ENCODE measurements around a stretch of chr19.

DNA sequence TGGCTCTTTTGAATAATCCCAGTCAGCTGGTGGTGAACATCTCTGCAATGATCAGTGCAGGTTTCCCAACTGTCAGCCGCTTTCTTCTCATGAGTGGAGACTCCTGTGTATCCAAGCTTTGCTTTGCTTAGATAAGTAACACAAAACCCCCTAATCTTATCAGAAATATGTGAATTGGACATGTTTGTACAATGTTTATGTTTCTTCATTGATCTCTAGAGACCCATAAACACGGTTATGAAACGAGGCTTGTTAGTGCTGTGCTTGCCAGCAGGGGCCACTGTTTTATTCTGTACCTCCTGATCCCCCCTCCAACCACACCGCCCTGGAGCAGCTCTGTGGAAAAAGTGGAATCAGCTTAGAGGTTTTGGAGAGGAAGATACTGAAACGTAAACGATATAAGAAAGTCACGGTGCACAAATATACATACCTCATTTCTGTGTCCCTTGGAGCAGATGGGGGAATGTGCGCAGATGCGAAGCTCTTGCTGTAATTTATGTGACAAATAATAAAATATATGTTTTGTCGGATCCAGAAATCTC is 8.2 kb upstream of the ZNF761 start:
- PRO-cap = no peak

DNA sequence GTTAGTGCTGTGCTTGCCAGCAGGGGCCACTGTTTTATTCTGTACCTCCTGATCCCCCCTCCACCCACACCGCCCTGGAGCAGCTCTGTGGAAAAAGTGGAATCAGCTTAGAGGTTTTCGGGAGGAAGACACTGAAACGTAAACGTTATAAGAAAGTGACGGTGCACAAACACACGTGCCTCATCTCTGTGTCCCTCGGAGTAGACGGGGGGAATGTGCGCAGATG is 33.6 kb upstream of the ZNF331 start:
- PRO-cap = no peak

DNA sequence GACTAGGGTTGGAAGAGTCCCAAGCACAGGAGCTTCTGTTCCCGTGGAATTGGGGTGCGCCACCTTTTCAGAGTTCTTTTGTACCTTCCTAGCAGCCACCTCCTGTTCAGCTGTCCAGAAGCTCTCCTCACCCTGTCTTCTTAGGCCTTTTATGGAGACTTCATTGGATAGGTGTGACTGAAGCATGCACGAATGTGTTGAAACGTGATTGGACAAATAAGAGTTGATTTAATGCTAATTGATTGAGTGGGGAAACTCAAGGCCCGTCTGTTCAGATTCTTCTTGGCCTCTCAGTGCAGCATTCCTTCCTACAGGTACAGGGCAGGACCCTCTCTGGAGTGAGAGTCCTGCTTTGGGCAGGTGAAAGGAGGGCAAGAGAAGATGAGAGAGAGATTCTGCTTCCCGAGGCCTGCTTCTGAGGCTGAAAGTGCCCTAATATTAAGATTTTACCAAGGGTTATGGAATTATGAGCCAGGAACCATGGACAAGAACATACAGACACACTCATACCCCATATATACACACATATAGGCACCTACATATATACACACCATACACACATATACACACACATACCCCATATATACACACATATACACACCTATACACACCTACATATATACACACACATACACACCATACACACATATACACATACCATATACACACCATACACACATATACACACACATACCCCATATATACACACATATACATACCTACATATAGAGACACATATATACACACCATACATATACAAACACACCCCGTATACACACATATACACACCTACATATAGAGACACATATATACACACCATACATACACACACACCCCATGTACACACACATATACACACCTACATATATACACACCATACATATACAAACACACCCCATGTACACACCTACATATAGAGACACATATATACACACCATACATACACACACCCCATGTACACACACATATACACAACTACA is 20.6 kb downstream of the ZNF331 start:
- PRO-cap = no peak

DNA sequence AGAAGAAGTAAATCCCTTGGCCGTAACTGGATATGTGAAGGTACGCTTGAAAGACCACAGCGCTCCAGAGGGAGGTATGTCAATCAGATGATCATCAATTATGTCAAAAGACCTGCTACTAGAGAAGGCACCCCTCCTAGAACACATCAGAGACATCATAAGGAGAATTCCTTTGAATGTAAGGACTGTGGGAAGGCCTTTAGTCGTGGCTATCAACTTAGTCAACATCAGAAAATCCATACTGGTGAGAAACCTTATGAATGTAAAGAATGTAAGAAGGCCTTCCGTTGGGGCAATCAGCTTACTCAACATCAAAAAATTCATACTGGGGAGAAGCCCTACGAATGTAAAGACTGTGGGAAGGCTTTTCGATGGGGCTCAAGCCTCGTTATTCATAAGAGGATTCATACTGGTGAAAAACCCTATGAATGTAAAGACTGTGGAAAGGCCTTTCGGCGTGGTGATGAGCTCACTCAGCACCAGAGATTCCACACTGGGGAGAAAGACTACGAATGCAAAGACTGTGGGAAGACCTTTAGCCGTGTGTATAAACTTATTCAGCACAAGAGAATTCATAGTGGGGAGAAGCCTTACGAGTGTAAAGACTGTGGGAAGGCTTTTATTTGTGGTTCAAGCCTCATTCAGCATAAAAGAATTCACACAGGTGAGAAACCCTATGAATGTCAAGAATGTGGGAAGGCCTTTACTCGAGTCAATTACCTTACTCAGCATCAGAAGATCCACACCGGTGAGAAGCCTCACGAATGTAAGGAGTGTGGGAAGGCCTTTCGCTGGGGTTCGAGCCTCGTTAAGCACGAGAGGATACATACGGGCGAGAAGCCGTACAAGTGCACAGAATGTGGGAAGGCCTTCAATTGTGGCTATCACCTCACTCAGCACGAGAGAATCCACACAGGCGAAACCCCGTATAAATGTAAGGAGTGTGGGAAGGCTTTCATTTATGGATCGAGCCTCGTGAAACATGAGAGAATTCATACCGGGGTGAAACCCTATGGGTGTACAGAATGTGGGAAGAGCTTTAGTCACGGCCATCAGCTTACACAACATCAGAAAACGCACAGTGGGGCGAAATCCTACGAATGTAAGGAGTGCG is 39.2 kb downstream of the ZNF331 start:
- PRO-cap = no peak

DNA sequence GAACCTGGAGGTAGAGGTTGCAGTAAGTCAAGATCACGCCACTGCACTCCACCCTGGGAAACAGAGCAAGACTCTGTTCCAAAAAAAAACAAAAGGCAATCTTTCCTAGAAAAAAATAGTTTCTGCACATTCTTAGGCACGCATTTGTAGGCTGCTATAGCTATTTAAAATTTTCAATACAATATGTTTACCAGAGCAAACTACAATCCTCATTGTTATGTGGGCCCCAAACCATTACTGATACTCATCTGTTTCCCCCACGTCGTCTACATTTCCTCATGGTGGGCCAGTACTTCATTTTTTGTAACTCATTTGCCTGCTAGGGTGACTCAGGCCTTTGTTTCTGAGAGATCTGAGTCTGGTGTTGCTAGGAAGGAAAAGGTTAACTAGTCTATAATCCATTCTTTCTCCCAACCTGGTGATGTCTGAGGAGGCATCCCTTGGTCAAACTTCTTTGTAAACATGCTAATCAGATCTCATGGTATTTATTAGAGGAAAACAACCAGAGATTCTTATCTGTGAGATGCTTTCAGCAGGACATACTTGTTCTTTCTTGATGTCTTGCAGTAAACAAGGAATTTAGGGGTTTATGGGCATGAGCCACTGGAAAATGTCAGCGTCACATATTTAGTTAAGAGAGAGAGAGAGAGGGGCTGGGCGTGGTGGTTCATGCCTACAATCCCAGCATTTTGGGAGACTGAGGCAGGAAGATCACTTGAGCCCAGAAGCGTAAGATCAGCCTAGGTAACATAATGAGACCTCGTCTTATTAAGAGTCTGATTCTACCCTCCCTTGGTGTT is 9.9 kb upstream of the DPRX start:
- PRO-cap = no peak

DNA sequence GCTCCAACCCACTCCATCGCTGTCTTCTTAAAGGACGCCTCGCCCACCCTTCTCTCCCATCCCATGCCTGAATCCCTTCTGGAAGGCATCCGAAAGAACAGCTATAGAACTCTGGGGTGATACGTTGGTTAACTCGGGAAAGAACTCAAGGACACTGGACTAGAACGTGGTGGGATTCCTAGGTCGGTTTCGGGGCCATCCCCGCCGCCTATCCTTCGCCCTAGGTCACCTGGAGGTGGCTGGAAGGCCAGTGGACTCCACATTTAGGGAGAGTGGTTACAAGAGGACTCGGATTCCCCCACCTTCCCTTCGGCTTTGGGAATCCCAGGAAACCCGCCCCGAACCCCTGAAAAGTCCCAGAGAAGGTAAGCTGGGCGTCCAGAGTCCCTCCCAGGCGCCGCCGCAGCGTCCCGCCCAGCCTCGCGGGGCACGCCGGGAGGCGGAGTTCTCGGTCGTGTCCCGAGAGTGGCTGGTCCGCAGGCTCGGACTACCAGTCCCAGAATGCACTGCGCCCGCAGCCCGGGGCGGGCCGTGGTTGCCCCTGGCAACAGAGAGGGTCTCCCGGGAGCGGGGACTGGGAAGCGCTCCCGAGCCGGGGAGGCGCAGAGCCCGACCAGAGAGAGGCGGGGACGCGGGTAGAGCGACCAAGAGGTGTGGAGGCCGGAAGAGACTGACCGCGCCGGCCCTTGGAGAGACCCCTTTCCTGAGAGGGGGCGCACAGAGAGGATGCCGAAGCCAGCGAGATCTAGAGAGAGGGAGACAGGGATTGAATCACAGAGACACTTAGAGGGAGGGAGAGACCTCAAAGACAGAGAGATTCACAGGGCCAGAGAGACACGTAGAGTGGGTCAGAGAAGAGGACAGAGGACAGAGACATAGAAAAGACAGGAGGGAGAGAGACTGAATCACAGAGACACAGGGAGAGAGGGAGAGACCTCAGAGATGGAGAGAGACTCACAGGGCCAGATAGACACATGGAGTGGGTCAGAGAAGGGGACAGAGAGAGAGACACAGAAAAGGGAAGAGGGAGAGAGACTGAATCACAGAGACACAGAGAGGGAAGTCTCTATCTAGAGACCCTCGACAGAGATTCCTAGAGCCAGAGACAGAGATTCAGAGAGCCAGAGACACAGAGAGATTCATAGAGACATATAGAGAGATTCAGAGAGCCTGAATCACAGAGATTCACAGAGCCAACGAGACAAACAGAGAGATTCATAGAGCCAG is 2.6 kb upstream of the PRKCG start:
- PRO-cap = bidirectional peak, plus-strand start at position 616 of the sequence, minus-strand start at position 414 of the sequence

GRCh38 chr19:54114210-54114772 is 1.2 kb downstream of the TFPT start:
- PRO-cap = unidirectional peak, minus-strand start at chr19:54114559

- PRO-cap = no peak
Observed at GRCh38 chr19:54191099-54191220, 148 bp upstream of the TSEN34 start.

DNA sequence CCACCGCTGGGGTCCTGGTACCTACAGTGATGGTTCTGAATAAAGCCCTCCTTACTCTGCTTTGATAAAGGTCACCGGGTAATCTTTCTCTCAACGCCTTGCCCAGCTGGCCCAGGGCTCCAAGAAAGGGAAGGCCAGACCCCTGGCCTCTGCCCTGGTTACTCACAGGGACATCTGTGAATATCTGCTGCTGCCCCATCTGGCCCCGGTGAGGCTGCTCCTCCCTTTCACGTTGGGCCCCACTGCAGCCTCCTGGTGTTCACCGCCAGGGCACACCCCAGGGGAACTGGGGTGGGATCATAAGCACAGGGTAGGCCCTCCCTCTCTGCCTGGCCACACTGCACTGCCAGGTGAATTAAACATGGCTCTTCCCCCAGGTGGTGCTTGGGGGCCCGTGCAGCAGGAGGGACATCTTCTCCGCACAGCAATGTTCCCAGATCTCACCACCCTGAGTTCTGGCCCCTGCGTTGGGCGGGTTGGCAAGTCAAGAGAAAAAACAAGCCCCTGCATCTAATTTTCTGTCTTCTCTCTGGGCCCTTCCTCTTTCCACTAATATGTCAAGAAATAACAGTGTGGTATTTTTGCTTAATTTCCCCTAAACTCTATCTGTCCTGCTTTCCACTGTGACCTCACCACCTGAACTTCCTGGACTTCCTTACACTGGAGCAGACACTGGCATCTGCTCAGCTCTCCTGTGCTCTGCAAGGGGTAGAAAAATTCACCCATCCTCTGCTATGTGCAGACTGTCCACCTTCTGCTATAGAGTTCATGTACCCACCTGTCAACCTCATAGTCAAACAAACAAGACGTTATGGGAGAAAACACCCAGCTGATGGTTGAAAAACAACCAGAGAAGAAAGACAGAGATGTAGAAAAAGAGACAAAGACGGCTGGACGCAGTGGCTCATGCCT is 12.5 kb downstream of the LAIR1 start:
- PRO-cap = no peak

- PRO-cap = no peak
Observed at GRCh38 chr19:54356661-54357512, 7.8 kb downstream of the LAIR1 start.

- PRO-cap = unidirectional peak, minus-strand start at chr19:54375411
Observed at GRCh38 chr19:54375016-54376018, 10.6 kb upstream of the LAIR1 start.

DNA sequence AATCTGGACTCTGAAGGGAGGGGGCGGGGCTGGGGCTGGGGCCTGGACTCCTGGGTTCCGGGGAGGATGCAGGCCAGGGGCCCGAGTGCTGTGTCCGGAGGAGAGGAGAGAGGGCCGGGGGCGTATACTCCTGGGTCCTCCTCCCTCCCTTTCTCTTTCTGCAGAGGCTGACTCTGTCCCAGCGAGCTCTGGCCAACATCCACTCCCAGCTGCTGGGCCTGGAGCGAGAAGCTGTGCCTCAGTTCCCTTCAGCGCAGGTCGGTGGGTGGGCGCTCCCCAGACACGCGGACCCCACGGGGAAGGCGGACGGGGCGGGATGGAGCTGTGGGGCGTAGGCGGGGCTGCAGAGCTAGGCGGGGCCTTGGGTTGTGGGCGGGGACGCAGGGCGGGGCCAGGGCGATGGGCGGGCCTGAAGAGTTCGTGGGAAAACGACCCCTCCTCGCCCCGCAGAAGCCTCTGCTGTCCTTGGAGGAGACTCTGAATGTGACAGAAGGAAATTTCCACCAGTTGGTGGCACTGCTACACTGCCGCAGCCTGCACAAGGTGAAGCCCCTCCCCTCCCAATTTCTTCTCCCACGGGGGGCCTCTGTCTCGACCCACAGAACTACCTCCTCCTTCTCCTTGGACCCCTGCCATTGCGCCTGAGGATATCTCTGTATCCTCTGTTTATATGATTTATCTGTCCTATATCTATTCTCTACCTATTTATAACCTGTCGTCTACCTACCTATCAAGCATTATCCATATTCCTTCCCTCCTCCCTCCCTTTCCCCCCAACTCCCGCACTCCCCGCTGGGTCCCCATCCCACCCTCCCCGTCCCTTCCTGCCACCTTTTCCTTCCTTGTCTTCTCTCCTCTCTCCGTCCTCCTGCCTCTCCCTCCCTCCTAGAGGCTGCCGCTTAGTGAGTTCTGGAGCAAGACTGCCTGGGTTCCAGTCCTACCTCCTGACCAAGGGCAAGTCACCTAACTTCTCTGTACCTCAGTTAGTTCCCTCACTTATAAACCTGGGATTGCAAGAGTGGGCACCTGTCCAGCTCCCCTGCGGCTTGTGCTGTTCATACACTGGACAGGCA is 15.7 kb downstream of the TTYH1 start:
- PRO-cap = no peak

GRCh38 chr19:54449354-54450192 is 574 bp downstream of the LENG8 start:
- PRO-cap = bidirectional peak, plus-strand start at chr19:54449472, minus-strand start at chr19:54449399

DNA sequence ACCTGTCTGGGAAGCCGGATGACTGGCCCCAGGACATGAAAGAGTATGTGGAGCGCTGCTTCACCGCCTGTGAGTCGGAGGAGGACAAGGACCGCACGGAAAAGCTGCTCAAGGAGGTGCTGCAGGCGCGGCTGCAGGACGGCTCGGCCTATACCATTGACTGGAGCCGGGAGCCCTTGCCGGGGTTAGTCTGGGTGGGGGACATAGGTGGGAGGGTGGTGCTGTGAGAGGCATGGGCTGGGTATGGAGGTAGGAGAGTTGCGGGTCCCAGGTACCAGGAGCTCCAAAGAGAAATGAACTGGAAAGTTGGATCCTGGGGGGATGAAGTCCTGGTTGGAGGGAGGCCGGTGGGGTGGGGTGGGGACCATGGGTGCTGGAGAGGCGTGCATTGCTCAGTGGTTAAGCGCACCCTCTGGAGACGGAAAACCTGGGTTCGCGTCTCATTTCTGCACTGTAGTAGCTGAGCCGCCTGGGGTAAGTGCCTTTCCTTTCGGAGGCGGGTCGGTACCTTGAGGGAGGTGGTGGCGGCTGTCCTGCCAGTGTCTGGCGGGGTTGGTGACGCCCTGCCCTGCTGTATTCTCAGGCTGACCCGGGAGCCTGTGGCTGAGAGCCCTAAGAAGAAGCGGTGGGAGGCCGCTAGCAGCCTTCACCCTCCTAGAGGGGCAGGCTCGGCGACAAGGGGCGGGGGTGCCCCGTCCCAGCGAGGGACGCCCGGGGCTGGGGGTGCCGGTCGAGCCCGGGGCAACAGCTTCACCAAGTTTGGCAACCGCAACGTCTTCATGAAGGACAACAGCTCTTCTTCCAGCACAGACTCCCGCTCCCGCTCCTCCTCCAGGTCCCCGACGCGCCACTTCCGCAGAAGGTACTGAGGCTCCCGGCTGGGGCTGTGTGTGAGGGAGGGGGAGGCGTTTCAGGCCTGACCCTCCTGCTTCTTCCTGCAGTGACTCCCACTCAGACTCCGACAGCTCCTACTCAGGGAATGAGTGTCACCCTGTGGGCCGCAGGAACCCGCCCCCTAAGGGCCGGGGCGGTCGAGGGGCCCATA is 6.7 kb downstream of the LENG8 start:
- PRO-cap = no peak

DNA sequence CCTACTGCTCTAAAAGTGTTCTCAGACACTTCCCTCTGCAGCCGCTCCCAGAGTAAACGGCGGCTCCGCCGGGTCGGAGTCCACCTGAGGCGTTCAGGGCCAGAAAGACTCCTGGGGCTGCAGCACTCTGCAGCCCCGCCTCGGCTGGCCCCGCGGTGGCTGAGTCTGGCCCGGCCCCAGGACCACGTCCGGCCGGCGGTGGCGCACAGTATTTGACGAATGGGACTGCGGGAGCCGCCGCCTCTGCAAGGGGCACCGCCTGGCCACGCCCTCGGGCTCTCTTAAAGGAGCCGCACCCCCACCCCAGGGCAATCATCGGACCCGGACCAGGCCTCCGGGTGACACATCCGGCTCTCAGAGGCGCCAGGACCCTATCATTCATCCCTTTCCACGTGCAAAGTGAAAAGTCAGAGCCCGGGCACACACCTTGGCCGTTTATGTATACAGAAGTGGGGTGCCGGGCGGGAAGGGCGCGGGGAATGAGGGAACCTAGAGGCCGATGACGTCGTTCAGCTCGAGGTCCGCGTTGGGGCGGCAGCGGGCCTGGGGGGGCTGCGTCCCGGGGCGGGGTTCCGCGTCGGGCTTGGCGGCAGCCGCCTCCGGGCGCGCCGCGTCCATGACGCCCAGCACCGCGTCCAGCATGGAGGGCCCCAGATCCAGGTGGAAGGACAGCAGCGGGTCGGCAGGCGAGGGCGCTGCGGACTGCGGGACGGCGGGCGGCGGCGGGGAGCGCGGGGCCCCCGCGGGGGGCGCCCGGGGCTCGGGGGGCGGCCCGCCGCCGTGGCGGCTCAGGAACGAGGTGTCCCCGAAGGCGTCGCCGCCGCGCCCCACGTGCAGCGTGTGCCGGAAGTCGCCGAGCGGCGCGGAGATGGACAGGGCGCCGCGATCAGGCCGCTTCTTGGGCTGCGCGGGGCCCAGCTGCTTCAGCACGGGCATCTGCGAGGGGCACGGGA is 1.3 kb upstream of the LENG9 start:
- PRO-cap = no peak

DNA sequence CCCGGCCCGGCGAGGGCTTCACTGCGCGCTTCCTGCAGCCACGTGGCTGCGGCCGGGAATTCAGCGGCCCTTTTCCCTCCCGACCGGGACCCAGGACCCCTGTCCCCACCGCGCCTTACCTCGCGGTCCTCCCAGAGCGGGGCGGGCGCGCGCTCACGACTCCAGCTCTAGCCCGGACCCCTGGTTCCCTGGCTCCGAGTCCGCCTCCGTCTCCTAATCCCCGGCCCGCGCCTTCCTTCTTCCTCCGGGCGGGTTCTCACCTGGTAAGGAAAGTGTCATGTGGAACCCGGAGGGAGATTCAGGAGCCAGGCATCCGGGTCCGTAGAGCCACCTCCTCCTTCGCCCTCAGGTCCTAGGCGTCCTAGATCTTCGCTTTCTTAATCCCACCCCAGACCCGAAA is 1.7 kb downstream of the CDC42EP5 start:
- PRO-cap = no peak

GRCh38 chr19:54492452-54493022 is 10.1 kb upstream of the LAIR2 start:
- PRO-cap = no peak

DNA sequence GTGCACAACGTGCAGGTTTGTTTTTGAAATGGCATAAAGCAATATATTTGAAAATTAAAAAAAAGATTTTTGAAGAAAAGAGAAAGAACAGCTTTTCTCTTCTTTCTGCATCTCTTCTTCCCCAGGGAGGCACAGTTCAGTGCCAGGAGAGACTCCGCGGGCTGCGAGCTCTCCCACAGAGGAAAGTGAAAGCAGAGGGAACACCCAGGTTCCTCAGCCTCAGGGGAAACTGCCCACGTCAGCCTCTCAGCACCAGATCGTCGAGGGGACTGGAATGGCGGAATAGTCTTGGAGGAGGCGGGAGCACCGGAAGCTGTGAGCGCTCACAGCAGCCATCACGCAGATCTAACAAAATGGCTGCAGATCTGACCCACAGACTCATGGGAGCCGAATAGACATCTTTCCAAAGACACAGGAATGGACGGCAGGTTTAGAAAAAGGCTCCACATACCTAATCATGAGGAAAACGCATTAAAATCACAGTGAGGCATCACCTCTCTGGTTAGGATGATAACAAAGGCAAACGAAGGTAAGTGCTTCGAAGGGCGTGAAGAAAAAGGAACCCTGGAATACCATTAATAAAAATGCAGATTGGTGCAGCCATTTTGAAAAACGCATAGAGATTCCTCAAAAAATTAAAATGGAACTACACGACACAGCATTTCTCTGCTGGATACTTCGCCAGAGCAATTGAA is 11.8 kb upstream of the LILRA2 start:
- PRO-cap = no peak

DNA sequence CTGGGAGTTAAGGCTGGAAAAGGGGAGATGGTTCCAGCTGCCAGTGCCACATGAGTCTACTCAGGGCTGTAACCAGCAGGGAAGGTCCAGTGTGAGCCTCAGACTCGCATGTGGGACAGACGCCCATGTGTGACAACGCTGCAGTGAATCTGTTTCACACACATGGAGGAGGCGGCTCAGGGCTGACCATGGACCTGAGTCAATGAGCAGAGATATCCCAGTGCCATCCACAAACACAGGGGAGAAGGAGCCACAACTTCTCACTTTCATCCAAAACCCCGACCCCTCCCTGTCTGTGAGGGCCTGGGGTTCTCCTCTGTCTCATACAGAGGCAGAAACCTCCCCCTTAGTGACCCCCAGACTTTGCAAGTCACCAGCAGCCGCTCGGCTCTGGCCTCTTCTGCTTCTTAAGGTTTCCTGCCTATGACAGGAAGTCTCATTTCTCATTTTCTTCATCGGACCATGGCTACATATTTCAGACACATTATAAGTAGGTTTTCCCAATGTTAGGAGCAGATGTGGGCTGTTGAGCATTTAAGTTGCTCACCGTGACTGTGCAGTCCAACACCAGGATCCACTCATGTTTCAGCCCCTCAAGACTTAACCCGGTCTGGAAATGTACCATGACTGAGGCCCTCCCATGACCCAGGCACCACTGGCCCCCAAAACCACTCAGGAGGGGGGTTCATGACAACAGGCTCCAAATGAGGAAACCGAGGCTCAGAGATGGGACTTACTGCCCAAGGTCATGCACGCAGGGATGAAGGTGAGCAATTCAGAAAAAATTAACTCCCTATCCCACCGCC is 12.7 kb downstream of the LILRB1 start:
- PRO-cap = no peak

DNA sequence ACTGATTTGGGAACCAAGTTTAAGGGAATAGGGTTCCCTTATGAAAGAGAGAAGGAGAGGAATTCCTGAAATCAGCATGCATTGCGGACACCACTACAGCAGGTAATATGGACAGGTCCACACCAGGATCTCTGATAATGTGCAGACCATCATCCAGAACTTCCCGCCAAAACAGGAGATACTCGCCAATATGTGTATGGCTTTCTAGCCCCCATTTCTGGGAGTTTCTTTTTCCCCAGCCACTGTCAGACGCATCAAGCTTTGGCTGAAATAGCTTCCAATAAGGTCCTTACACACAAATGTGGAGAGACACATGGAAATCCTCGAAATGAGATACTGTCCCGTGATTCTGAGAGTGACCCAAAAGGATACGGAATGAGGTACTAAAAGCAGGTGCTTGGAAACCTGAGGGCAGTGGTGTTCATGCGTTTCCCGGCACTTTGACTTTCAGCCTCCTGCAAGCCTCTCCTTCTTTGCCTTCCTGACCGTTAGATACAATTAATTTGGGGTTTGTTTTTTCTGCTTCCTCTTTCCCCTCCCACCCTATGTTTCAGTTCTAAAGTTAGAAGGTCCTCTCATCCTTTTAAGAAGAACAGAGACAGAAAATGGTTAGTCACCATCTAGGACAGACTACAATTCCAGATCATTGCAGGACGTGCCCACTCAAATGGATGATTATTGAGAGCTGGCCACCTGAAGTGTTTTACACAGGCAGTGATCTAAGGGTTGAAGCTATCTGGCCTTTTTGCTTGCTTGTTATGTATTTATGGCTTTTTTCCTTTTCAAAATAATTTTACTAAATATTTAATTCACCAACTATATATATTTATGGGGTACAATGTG is 1.9 kb upstream of the LILRB4 start:
- PRO-cap = no peak

All from left common carotid artery plus branches (tissue), 1 donor.